Tibial artery (tissue), 1 donor: ENCODE measurements around the genes ZNF528, ZNF160 and ZNF525.

DNA sequence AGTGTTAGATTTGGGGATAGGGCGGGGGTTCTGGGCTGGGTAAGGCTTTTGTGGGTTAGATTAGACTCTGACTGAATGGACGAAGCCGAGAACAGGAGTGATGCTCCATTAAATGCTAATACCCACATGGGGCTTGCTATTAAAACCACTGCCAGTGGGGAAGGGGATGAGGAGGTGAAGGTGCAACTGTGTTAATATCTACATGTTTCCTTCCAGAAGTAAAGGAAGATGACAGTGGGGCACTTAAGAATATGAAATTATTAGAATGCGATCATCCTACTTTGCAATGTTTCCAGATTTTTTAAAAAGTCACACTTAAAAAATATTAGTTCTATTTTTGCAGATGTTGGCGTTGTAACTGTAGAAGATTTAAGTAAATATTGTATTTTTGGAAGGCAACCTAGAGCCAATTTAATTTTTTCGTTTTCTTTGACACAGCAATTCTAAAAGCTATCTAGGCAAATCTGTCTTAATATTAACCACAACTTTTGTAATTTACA is 688 bp upstream of the ZNF614 start:
- PRO-cap = no peak

DNA sequence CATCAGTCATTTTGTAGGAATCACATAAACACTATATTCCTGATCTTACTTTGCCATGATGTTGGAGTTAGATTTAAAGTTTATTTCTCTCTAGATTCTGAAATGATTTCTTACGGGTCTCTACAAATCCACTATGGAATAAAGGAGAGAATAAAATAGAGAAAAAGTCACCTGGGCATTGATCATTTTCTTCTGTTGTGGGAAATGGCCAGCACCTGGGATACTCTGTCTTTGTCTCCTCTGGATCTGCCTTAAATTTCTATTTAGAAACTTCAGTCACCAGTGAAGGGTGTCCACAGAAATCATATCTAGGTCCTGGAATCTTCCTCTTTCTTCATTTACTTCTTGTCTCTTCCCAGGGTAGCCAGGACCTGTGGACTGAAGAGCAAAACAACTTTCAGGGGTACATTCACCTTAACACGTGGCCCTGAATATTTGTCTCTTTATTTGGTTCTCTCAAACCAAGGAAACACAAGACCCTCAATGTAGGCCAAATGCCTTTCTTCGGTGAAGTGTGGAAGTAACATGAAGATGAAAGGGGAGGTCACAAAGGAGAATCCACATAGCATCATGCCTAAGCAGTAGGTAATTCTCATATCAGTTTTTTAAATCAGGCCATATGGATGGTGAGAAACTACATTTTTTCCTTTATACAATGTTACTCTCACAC is 1.8 kb downstream of the ZNF432 start:
- PRO-cap = no peak

DNA sequence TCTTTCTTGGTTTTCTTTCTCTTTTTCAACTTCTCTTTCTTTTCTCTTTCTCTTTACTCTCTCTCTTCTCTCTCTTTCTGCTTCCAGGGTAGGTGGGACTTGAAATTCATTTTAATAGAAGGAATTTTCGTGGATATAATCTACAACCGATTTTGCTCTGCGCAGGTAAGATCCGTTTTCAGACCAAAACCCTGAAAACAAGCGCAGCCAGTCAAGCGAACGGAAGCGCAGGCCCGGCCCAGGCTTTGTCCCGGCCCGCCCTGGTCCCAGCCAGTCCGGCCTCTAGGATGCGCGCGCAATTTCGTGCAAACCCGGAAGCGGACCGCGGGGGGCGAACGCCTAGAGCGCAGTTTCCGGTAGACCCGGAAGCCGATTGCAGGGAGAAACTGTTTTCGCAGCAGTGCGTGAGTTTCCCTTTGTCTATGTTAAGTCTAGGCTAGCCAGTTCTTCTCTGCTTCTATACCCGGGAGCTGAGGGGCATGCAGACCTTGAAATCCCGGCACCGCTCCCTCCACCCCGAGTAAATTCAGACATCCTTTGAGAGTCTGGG is at the start of gene ZNF528:
TSS of gene ZNF528 (plus strand) at position 349 of the 550 bp plus-strand sequence.
- PRO-cap = bidirectional peak, plus-strand start at position 359 of the sequence, minus-strand start at position 284 of the sequence

DNA sequence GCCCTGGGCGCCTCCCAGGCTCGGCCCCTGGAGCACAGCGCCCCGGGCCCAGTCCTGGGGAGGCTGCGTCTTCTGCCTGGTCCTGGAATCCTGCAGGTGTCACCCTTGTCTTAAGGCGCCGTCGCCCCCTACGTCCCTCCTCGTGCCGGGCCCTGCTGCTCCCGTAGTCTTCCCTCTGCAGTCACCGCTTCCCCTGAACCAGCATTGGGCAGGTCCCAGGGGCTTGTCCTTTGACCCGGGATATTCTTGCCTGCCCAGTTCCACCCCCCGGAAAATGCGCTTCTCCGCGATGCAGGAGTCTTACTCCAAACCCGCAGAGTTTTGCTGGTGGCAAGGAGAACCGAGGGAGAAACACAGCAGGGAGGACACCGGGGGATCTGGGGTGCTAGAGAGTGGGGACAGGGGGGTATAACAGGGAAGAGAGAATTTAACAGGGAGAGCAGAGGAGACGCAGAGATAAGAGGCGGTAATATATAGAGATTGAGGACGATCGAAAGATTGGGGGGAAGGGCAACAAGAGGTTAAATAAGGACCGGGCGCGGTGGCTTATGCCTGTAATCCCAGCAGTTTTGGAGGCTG is 34.2 kb upstream of the ZNF808 start:
- PRO-cap = no peak

GRCh38 chr19:52528529-52529195 is 1.2 kb downstream of the ZNF808 start:
- PRO-cap = no peak

- PRO-cap = unidirectional peak, minus-strand start at chr19:52536568
These were observed 9.0 kb downstream of the ZNF808 start for GRCh38 chr19:52536440-52536958.

DNA sequence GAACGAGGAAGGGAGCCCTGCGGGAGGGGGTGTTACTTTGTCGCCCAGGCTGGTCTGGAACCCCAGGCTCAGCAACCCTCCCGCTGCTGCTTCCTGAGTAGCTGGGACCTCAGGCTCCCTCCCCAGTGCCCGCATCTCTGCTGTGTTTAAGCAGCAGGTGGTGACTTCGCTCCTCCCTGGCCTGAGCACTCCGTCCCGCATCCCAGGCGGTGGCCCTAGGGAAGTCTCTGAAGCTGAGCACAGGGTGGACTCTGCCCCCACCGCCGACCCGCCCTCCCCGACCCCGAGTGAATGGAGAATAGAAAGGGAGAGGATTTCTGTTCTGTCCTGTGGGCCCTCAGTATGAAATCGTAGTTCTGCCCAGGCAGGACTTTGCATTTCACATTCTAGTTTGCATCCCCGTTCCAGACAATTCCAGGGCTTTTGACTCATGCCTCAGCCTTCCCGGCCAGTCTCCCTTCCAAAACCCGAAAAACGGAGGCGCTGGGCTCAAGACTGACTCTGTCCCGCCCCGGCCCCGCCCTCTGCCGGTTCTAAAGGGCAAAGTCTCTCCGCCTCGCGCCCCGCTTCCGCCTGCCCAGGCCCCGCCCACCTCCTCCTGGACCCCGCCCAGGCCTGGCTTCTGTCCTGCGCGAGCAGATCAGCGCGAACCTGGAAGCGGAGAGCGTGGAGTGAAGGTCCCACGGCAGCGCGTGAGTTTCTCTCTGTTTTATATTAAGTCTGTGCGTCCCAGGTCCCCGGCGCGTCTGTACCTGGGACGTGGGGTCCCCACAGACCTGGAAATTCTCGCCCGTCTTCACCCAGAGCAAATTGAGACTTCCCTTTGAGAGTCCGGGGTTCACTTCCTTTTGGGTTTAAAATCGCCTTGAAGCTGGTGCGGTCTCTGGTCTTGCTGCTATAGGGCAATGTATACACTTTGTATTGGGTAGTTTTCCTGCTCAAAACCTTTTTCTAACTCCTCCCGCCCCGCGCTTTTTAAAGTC is 30.9 kb downstream of the ZNF701 start:
- PRO-cap = bidirectional peak, plus-strand start at position 638 of the sequence, minus-strand start at position 466 of the sequence

DNA sequence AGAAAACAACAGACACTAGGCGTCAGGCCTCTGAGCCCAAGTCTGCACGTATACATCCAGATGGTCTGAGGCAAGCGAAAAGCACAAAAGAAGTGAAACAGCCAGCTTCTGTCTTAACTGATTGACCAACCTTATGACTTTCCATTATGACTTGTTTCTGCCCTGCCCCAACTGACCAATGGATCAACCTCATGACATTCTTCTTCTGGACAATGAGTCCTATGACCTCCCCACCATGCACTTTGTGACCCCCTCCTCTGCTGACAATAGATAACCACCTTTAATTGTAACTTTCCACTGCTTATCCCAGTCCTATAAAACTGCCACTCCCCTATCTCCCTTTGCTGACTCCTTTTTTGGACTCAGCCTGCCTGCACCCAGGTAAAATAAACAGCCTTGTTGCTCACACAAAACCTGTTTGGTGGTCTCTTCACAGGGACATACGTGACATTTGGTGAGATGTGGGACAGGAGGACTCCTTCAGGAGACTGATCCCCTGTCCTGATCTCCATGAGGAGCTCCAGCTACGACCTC is 50.6 kb downstream of the ZNF701 start:
- PRO-cap = no peak

GRCh38 chr19:52723535-52724547 is 11.0 kb downstream of the ZNF611 start:
- PRO-cap = no peak

DNA sequence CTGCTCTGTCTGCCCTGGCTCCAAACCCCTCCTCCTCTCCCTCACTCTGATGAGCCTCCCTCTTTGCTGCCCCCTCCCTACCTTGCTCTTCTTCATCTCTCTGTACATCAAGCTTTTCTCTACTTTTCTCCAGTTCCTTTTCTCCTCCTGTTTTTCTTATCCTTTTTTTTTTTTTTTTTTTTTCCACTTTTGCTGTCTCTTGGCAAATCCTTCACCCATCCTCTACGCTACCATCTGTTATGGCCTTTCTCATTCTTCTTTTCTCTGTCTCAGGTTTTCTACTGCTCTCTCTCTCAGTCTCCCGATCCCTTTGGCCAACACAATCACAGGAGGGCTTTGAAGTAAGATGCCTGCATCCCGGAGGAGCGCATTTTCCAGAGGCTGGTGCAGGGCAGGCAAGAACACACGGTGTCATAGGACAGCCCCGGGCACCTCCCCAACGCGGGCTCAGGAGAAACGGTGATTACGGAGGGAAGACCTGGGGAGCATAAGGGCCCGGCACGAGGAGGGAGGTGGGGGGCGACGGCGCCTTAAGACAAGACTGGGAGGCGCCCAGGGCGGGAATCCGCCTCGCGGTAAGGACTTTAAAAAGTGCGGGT is 18.5 kb upstream of the ZNF888 start:
- PRO-cap = no peak

GRCh38 chr19:52944141-52944885 is 18.4 kb downstream of the ZNF816 start:
- PRO-cap = no peak

DNA sequence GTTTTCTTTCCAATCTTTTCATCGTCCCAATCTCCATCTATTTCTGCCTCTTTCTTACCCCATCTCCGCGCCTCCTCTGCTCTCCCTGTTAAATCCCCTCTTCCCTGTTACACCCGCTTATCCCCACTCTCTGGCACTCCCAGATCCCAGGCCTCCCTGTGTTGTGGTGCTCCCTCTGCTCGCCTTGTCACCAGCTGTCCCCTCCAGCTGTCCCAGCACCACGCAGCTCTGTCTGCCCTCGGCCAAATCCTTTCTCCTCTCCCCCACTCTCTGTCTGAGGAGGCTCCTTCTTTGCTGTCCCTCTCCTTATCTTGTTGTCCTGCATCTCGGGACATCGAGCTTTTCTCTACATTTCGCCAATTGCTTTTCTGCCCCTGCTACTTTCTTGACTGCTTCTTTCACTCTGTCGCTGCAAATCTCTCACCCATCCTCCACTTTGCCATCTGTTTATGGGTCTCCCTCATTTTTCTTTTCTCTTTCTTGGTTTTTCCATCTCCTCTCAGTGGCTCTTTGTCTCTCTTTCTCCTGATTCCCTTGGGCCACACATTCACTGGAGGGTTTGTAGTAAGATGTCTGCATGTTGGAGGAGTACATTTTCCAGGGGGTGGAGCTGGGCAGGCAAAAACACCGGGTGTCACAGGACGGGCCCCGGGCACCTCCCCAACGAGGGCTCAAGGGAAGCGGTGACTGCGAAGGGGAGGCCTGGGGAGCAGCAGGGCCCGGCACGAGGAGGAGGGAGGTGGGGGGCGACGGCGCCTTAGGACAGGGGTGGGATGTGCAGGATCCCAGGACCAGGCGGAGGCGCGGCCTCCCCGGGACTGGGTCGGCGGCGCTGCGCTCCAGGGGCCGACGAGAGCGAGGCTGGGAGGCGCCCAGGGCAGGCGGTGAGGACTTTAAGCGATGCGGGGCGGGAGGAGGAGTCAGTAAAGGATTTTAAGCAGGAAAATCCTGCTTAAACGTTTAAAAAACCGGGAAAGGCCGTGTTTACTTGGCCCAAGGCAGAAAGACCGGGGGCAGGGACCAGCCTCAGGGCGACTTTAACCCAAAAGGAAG is 717 bp downstream of the ZNF160 start:
- PRO-cap = unidirectional peak, plus-strand start at position 666 of the sequence; bidirectional peak, plus-strand start at position 794 of the sequence, minus-strand start at position 814 of the sequence

DNA sequence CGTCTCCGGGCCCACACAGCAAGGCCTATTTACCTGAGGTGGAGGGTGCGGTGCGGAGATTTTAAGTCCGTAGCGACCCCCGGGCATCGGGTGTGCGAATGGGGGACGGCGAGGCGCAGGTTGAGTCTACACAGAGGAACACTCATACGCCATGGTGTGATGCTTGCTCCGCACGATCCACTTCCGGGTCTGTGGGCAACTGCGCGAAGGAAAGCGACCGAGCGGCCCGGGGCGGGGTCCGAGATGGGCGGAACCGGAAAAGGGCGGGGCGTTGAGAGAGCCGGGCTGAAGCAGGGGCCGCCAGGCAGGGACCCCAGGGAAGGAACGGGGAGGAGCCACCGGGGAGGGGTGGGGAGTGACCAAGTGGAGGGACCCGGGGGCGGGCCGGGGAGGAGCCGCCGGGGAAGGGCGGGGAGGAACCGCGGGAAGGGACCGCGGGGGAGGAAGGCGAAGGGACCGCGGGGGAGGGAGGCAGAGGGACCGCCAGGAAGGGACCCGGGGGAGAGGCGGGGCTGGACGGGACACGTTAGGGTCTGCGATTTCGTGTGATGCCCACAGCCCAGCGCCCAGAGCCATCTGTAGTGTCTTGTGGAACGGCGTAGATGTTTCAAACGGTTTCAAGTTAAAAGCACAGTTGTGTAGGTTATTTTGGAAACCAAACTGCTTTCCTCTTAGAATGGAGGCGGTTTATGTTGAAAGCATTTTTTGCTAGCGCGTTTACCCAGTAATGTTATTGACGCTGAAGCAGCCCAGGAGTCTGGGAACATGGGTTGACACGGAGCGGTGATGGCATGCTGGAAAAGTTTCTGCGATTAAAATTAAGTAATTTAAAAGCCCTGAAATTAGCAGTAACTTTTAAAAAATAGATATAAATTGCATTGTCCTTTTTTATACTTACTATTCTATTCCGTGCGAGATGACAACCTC is at the start of gene ZNF160:
TSS of gene ZNF160 (minus strand) at position 191 of the 927 bp plus-strand sequence.
- PRO-cap = bidirectional peak, plus-strand start at position 418 of the sequence, minus-strand start at position 191 of the sequence

- PRO-cap = bidirectional peak, plus-strand start at chr19:53365727, minus-strand start at chr19:53365530
These were observed at the start of gene ZNF525 for GRCh38 chr19:53365055-53365840. TSS of gene ZNF525 (plus strand) at chr19:53365705.

GRCh38 chr19:53504399-53504624 is 33.6 kb upstream of the ZNF331 start:
- PRO-cap = no peak

GRCh38 chr19:53511719-53512366 is 26.1 kb upstream of the ZNF331 start:
- PRO-cap = no peak

- PRO-cap = no peak
These were observed 2.1 kb downstream of the ZNF331 start for GRCh38 chr19:53539895-53540521.

DNA sequence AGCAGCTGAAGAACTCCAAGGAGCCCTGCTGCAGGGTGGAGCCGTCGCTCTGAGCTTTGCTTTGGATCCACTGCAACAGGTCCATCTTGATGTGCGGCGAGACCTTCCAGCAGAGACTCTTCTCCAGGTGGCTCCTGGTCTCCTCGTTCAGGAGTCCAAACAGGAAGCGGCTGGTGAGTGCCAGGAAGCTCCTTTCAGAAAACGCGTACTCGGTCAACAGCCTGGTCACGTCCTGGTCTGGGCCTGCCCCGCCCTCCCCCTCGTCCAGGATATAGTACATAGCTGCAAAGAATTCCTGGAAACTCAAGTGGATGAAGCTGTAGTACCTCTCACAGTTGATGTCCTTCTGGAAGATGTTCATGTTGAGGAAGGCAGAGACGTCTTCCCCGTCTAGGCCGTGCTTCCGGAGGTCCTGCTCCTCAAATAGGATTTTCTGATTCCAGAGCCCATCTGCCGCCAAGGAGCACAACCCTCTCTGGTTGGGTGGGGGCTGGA is 14.3 kb downstream of the NLRP12 start:
- PRO-cap = no peak

- PRO-cap = unidirectional peak, plus-strand start at chr19:53868566; bidirectional peak, plus-strand start at chr19:53868726, minus-strand start at chr19:53868656
These were observed 766 bp downstream of the MYADM start for GRCh38 chr19:53868437-53868861.

GRCh38 chr19:53909703-53910746 is 947 bp downstream of the CACNG7 start:
- PRO-cap = no peak